Paraaortic lymph node (tissue), 1 donor: Measurements from ENCODE around the gene CACFD1.

GRCh38 chr9:133100077-133101081, 20.7 kb downstream of the RALGDS start:
- PRO-cap: no peak

GRCh38 chr9:133107349-133107714, 13.7 kb downstream of the RALGDS start:
- PRO-cap: no peak

- PRO-cap: unidirectional peak, minus-strand start at chr9:133120385
These were observed 883 bp downstream of the RALGDS start for GRCh38 chr9:133119870-133120844.

DNA sequence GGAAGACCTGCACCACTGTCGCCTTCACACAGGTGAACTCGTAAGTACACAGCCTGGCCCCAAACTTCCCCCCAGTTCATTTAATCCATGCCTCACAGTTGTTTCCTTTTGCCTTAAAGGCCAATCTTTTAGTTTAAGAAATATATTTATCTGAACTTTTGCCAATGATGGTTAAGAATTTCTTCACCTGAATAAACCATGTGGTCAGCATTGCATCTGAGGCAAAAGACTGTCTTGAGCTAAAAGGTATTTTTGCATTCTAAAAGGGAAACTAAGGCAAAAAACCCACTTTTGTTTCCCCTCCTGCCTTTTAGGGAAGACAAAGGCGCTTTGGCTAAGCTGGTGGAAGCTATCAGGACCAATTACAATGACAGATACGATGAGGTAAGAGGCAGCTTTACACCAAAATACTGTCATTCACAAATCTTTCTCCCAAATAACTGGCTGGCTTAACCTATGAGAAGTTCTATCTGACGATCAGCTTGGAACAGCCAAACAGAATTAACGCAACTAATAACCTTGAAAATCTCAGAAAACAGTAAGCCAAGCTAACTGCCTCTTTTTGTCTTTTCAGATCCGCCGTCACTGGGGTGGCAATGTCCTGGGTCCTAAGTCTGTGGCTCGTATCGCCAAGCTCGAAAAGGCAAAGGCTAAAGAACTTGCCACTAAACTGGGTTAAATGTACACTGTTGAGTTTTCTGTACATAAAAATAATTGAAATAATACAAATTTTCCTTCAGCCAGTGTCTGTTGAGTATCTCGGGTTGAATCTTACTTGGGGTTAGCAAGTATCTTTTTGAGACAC, 2.9 kb downstream of the RPL7A start:
- PRO-cap: no peak

DNA sequence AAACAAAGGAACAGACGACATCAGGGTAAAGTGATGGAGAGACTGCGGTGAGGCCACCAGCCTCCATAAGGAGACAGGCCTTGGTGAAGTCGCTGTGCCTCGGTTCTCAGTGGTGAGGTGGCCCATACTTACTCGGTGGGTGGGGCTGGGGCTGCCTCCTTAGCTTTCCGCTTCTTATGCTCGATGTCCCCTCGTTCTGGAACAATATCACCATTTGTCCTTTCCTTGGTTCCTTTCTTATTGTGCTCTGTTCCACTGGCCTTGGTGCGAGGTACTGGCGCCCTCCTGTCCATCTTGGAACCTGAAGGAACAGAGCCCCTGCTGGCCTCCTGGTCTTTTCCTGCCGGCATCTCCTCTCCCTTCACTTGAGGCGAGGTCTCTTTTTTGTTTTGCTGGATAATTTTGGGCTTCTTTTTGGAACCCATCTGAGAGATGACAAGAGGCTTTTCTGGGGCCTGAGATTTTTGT, 3.2 kb downstream of the REXO4 start:
- PRO-cap: no peak

- PRO-cap: no peak
These were observed 6.4 kb downstream of the ADAMTS13 start for GRCh38 chr9:133428414-133429216.

DNA sequence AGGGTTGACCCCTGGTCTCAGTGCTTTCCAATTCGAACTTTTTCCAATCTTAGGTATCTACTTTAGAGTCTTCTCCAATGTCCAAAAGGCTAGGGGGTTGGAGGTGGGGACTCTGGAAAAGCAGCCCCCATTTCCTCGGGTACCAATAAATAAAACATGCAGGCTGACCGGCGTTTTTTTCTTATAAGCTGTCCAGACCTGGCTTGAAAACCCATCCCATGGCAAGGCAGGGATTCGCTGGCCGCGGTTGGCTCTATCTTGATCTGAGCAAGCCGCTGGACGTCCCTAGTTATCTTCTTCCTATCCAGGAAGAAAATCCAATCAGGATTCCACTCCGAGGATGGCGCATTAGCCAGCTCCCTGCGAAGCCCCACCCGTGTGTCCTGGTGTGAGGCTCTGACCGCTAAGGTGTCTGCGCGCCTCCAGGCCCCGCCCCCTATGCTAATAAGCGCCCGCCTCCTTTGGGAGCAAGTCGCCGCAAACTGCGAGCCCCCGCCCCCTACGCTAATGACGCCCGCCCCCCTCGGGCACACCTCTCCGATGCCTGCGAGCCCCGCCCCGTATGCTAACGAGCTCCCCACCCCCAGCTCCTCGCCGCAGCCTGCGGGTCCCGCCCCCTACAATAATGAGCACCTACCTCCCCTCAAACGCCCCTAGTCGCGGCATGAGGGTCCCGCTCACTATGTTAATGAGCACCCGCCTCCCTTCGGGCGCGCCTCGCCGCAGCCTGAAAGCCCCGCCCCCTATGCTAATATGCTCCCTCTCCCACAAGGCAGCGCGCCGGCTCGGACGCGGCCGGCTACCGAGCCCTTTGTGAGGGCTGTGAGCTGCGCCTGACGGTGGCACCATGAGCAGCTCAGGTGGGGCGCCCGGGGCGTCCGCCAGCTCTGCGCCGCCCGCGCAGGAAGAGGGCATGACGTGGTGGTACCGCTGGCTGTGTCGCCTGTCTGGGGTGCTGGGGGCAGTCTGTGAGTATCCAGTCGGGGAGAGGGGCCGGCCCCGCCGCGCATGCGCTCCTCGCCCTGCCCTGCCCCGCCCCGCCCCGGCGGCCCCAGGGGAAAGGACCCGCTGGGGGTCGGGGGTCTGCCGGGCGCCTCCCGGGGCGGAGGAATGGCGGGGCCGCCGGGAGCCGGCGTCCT, at the start of gene CACFD1:
TSS of gene CACFD1 (plus strand) at position 759 of the 1,139 bp plus-strand sequence.
- PRO-cap: bidirectional peak, plus-strand start at position 820 of the sequence, minus-strand start at position 380 of the sequence; bidirectional peak, plus-strand start at position 979 of the sequence, minus-strand start at position 945 of the sequence

- PRO-cap: no peak
These were observed 4.8 kb downstream of the ADAMTSL2 start for GRCh38 chr9:133539072-133539884.

DNA sequence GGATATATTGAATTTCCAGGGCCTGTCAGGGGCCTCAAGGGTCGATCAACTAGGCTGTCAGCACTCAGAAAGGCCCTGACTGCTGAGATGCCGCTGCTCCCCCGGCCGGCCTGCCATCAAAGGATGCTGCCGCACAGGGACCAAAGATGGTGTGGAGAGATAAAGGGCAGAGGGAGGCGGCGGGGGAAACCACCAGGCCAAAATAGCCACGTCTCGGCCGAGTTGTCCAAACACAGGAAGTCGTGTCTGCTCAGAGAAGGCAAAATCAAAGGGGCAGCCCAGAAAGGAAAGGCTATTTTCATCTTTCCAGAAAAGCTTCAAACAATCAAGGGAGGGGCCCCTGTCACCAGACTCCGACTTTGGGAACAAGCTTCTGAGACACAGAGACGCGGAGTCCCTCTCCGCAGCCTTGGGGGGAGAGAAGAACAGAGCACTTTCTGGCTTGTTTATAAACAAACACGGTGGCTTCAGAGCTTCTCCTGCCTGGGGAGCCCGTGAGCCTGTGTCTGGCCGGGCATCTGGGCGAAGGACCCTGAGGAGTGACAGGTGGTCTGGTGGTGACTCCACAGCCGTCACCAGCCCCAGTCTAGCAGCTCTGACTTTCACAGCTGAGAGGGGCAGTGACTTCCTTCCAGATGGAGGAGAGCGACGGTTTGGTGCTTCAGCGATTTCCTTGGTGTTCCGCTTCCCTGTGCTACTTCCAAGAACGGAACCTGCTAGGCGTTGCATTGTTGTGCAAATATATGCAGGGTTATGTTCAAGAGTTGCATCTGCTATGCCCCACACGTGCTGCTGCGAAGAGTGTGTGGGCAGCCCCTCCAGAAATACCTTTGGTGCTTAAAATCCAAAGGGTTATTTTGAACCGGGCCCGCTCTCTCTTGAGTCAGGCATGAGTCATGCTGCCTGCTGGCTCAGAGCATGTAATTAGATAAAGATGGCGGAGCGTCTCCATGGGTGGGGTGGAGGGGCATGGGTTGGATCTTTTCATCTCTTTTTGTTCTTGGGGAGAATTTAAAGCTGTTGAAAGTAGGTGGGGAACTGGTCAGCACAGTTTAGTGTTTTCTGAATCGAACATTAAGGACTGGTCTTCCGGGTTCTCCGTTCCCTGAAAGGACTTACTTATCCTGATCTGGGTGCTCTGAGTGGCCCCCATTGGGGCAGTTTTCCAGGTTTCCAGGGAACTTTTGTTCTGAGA, 24.0 kb downstream of the ADAMTSL2 start:
- PRO-cap: no peak

DNA sequence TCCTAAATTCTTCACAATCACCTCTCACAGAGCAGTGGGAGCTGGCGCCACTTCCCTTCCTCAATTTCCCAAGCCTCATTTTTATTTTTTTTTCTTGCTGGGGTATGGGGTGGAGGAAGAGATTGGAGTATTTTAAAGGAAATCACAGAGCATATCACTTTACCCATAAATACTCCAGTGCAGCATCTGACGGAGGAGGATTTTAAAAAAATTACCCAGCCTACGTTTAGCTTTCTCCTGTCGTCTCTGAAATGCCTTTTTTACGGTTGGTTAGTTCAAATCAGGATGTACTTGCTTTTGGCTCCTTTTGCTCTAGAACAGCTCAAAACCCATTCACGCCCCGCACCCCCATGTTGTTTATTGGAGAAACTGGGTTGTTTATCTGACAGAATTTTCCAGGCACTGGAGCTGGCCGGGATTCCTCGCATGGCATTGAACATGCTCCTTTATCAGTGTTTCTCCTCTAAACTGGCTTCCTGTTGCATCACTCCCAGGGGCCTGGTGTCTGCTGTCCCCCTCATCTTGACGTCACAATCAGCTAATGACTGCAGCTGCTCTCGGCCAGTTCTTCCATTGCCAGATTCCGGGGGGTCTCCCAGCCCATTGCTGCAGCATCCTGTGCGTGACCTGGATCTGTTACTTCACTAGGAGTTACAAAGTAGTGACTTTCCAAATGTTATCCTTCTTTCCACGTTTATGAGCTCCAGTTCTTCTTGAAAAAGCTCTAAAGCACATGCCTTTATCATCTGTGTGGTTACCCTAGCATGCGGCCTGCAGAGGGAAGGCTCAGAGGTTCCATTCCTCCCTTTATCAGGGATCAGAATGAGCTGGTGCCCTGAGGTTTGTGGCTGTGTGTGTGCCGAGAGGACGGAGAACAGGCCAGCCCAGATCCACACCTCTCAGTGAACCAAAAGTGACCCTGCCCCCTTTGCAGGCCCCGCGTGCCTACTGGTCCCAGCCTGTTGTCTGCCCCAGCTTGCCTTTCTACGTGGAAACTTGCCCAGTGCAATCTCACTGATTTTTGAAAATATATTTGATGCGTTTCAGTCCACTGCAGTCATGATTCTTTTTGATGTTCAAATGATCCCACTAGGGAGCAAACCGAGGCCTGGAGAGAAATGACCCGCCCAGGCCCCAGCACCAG, 27.5 kb downstream of the FAM163B start:
- PRO-cap: no peak

- PRO-cap: no peak
These were observed 7.0 kb downstream of the FAM163B start for GRCh38 chr9:133602131-133602680.

DNA sequence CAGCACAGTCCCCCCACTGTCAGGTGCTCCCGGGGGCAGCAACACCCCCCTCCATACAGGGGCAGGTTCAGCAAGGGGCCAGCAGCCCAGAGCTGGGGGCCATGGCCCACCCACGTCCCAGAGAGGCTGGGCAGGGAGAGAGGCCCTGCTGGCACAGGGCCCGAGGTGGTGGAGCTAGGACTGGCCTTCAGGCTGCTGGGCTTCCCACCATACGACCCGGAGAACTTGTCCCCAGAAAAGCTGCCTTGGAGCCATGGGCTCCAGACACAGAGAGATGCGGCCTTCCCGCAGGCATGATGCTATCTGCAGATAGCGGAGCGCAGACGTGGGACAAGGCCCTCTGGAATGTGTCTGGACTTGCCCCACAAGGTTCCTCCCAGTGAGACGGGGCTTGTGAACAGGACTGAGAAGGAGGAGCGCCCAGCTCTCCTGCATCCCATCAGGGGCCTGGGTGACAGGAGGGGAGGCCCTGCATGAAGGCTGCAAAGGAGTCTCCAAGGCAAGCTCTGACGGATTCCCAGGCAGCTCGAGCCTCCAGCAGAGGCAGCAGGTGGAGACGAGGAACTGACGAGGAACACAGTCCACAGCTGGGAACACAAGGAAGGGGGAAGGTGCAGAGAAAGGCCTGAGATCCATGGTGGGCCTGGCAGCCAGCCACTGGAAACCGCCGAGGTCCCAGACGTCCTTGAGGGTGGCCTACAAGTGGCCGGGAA, 111.0 kb downstream of the VAV2 start:
- PRO-cap: no peak

GRCh38 chr9:133934275-133935599, 57.4 kb downstream of the VAV2 start:
- PRO-cap: no peak

- PRO-cap: no peak
These were observed 707 bp downstream of the WDR5 start for GRCh38 chr9:134136662-134136916.

DNA sequence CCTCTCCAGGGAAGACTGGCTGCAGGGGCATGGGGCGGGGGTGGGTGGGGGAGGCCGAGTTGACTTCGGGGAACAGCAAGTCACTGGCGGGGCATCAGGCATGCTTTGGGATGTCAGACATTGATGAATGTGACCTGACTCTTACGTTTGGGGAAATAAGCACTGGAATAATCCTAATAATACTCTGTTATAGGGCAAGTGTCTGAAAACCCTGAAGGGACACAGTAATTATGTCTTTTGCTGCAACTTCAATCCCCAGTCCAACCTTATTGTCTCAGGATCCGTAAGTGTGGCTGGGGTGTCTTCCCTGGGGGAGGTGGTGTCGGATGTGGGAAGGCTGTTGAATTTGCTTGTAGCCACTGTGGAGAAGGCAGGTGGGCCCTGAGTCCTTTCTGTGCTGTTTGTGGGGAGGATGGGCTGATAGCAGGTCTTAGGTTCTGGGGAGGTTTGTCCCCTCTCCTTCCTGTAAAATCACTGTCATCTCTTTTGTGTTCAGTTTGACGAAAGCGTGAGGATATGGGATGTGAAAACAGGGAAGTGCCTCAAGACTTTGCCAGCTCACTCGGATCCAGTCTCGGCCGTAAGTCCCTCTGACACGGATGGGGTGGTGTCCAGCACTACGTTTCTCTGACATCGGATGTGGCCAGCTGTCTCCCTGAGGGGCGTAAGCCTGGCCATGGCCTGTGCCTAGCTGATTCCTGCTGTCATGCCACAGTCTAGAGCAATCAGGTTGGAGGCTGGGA, 6.4 kb downstream of the WDR5 start:
- PRO-cap: no peak

- PRO-cap: no peak
These were observed 93.3 kb upstream of the RXRA start for GRCh38 chr9:134232863-134233351.

DNA sequence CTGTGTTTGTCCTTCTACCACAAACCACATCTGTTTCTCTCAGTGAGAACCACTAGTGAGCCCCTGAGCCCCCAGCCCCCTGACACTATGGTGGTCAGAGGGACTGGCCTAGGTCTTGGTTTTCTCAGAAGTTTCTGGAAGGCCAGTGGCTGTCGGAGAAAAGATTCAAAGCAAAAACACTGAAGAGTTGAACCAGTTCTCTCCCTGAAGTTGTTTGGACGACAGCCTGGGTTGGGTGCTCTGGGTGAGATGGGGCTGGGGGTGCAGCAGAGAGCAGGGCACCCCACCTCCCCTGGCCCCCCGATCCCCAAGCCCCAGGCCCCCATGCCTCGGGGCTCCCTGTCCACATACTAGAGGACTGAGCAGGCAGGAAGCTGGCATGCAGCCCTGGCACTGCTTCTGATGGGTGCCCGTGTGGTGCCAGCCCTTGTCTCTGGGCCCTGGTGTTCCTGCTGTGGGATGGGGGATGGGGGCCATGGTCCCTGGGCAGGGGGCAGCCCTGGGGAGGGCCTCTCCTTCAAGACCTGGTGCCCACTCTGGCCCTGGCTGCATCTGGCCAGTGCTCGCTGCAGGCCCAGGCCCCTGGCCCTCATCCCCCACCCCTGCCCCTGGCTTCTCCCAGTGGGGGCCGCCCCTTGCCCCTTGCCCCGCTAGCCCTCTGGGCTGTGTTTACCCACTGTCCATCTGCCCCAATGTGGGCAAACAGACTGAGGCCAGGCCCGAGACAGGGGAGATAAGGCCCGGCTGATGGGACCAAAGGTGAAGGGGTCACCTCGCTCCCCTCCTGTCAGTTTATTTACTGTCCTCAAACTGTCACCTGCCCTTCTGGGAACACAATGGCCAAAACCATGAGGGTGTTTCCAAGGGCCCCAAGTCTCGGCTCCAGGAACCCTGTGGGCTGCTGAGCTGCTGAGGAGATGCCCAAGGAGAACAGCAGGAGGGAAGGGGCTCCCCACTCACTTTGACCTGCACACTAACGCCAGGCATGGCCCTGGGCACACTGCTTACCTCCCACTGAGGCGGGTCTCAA, 67.3 kb upstream of the RXRA start:
- PRO-cap: no peak

DNA sequence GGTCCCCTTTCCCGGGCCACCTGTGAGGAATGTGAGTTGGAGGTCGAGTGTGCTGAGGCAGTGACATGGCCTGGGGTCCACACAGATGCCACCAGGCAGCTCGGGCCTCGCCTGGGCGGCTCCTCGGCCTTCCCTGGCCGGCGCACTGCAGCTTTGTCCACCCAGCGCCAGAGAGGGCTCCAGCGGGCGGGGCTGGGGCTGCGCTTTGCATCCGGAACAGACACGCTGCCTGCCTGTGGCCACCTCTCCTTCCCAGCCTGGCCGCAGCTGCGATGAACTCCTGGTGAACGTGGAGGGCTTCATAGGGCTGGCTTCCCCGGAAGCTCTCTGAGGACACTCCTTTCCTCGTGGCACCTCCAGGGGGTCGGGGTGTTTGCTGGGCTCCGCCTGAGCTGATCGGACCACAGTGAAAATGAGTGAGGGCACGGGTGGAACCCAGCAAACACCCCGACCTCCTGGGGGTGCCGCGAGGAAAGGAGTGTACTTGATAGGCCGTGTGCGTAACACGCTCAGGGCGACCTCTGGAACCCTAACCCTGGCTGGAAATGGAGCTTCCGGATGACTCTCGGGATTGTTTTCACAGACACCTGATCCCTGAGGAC, 32.0 kb upstream of the RXRA start:
- PRO-cap: no peak

DNA sequence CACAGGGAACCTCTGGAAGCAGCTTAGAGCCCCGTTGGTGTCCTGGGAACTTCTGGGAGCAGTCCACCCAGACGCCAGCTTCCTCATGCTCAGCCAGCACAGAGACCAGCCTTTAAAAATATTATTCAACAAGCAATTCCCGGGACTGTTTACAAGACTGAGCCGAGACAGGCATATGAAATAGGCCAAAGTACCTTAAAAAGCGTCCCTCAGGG, 3.1 kb upstream of the RXRA start:
- PRO-cap: no peak

- PRO-cap: no peak
These were observed 3.7 kb downstream of the RXRA start for GRCh38 chr9:134329868-134330425.